ENCODE measurements around a stretch of chr15.

DNA sequence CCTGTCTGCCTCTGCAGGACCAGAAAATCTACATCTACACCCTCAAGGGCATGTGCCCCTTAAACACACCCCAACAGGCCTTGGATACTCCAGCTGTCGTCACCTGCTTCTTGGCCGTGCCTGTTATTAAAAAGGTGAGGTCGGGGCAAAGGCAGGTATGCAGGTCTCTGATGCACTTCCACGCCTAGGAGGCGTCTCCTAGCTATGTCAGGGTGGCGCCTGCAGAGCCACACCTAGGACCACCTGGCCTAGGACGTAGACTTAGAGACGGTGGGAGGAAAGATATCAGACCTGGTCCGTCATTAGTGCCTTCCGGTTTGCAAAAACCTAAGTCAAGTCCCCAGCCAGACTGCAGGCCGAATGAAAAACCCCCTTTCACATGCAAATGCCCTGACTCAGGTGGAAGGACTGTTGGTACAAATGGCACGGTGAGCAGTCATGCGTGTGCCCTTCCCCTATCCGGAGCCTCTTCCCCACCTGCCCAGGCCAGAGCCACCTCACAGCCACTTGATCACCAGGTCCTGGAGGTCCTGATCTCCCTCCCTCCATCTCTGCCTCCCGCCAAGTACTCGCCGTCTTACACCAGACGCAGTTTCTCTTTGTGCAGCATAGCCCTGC lies 143.5 kb downstream of the LRRK1 start:
- PRO-cap, 3 experiments: no peak in any of the 3 experiments
- RAMPAGE, long total RNA: no peak
- RRBS, 2 experiments: no CpG with 5 or more reads among the region's 18 CpGs

- PRO-cap, 3 experiments: no peak in any of the 3 experiments
- RAMPAGE, long total RNA: no peak
- RRBS, 2 experiments: no CpG with 5 or more reads among the region's 8 CpGs
Measured at GRCh38 chr15:101067732-101068133, 148.6 kb downstream of the LRRK1 start.

DNA sequence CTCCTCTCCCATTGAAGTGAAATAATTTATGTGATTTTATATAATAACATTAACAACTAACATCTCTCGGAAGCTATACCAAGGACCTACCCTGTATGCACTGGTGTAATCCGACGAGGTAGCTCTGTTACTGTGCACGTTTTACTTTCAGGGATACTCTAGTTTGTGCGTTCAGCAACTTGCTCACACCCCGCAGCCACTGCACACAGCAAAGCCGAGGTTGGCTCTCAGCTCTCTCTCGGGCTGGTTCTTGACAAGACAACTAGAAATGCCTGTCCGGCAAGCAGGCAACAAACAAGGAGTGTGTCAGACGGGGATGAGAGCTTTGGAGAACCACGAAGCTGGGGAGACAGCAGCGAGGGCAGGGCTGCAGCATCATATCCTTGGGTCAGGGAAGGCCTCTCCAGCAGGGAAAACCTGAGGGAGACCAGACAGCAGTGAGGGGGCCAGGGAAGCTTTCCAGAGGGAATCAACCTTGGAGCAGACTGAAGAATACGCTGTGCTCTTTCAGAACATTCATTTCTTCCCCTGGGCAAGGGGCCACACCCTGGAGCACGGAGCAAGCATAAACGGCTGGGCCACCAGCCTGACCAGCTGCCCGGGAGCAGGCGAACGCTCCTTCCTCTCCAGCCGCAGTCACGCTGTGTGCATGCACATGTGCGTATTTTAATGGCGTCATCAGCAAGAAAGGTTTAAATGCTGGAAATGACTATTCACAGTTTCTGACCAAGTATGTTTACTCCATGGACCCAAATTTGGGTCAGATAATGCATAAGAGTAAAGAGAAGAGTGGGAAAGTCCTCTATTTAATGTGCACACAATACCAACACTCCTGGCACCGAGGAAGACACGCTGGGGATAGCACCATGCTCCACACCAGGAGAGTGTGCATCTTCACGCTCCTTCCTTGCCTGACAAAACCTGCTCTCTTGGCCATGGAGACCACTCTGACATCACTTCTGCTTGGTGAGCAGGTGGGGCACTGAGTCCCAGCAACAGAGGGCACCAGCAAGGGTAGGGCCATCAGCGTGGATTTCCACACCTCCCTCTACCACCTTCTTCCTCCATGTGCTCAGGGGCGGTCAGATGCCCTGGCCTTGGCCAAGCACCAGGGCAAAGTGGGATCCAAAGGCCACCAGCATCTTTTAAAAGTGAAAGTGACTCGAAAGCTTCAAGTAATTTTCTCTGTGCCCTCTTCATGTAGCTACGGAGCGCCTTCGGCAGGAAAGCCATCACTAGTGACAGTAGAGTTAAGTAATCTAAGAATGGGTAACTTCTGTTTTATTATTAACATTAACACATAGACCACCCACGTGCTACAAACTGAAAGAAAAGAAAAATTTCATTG lies 58.4 kb downstream of the CHSY1 start:
- PRO-cap, 3 experiments: peak in 2 of 3 experiments; most common minus-strand start position 638 of the sequence (in 1)
- RAMPAGE, long total RNA: no peak
- RRBS, 2 experiments: no CpG with 5 or more reads among the region's 32 CpGs

DNA sequence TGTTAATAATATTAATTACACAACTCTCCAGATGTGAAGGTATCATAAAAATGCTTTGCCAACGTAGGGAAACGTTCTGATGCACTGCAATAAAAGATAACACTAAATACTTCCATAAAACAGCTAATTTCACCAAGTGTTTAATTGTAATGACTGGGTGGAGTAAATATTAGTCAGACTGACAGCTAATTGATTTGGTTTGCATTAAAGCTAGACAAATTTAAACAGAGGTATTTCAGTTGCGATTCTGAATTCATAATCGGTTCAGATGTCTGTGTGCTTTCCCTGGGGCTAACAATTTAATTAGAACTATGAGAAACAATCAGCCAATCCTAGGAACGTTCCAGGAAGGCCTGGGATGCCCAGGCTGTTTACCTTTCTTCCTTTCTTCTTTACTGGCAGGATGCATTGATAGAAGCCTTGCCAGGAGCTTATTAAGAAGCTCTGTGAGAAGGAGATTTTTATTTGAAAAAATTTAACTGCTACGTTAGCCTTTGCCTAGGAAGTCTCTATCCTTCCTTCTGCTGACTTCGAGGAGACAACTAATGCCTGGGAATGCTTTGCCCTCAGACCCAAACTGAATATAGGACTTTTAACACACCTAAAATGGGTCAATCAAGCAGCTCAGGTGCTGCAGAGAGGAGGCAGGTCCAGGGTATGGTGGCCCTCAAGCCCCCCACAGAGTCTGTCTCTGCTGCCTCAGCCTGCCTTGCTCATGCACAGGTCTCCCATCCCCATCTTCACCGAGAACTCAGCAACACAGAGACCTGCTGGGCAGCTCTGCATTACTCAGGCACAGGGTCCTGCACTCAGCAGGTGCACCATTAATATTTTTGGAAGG lies 48.6 kb downstream of the PCSK6 start:
- PRO-cap, 3 experiments: no peak in any of the 3 experiments
- RAMPAGE, long total RNA: no peak
- RRBS, 2 experiments: no CpG with 5 or more reads among the region's 8 CpGs

- PRO-cap, 3 experiments: no peak in any of the 3 experiments
- RAMPAGE, long total RNA: no peak
- RRBS, 2 experiments: no CpG with 5 or more reads among the region's 18 CpGs
Measured at GRCh38 chr15:101614002-101614735, 38.0 kb downstream of the TM2D3 start.

GRCh38 chr15:101657925-101658425 lies 5.8 kb upstream of the TM2D3 start:
- PRO-cap, 3 experiments: no peak in any of the 3 experiments
- RAMPAGE, long total RNA: no peak
- RRBS, 2 experiments: no CpG with 5 or more reads among the region's 6 CpGs

All from skeletal muscle tissue (tissue), 7 donors.